Placental pericyte (primary cell): ENCODE measurements around a stretch of chr5.

- CAGE, long polyA plus RNA, result no peak
Measured at GRCh38 chr5:69413889-69414475, 934 bp upstream of the MARVELD2 start.

DNA sequence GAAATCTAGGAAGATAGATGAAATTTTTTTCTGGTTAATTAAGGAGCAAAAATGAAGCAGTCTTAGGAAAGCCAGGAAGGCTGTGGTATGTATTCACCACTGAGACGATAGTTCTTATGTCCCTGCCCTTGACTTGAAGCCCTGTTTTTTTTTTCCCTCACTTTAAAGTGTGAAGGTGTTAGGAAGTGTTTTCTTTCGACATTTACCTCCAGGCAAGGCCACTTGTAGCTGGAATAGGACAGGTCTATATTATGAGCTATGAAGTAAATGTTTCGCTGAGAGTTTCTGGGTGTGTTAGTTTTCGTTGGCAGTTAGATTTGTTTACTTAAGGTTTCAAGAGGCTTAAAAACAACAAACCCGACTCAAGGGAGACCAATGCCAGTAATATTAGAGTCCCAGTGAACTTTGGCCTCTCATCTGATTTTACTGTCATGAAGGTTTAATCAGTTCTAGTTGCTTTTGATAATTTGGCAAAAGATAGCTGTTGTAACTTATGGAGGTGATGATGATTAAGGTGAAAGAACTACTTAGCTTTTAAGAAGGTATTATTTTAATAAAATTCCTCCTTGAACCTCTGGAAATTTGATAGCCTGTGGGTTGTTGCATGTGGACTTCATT is 25.2 kb downstream of the OCLN start:
- CAGE, long polyA plus RNA, result no peak

DNA sequence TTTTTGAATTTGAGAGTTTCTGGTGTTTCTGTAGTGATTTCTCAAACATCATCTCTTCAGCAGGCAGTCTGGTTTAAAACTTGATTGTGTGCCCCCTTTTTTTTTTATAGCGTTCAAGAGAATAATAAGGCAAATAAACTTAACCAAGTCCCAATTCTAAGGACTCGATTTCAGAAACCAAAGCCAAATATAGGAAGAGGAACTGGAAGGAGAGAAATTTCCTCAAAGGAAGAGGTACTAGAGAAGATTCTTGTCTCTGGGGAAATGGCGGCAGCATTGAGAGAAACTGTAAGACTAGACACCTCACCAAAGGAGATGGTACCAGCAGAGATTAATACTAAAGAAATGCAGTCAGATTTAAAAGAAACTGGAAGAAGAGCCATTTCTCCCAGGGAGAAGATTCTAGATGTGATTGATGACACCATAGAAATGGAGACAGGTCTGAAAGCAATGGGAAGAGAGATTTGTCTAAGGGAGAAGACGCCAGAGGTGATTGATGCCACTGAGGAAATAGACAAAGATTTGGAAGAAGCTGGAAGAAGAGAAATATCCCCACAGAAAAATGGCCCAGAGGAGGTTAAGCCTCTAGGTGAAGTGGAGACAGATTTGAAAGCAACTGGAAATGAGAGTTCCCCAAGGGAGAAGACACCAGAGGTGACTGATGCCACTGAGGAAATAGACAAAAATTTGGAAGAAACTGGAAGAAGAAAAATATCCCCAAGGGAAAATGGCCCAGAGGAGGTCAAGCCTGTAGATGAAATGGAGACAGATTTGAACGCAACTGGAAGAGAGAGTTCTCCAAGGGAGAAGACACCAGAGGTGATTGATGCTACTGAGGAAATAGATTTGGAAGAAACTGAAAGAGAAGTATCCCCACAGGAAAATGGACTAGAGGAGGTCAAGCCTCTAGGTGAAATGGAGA is 54.2 kb downstream of the BDP1 start:
- CAGE, long polyA plus RNA, result no peak

DNA sequence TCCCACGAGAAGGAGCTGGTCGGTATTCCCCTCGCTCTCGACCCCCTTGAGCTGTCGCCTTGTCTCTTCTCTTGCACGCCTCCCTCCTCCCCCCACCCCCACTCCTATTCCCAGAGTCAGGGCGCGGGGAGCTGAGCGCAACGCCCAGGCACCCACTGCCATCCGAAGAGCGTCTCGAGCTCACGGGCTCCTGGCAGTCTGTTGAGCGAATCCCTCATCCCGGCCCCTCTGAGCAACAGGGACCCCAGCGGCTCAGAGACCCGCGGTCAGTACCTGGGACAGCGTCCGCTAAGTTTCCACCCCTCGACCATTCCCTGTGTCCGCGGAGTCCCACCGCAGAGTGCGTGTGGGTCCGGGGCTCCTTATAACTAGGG is 347 bp downstream of the CARTPT start:
- CAGE, long polyA plus RNA, result no peak

DNA sequence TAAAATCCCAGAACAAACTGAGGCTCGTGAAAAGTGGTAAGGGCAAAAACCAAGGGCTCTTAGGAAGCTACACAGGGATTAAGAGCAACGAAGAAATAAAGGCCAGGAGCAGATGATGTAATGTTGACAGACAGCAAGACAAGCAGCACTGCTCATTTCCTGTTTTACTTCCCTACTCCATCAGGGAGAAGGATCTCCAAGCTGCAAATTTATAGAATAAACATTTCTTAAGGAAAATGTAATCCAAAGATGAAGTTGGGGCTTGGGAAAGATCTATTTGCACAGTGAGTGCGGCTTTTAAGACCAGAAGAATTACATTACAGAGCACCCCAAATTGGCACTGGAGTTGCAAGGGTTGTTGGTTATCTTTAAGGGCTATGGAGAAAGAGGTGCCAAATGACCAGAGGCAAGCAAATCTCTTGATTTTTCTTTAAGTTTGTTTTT is 182.2 kb upstream of the MAP1B start:
- CAGE, long polyA plus RNA, result no peak

- CAGE, long polyA plus RNA, result no peak
Measured at GRCh38 chr5:72141423-72141776, 34.1 kb downstream of the MAP1B start.

DNA sequence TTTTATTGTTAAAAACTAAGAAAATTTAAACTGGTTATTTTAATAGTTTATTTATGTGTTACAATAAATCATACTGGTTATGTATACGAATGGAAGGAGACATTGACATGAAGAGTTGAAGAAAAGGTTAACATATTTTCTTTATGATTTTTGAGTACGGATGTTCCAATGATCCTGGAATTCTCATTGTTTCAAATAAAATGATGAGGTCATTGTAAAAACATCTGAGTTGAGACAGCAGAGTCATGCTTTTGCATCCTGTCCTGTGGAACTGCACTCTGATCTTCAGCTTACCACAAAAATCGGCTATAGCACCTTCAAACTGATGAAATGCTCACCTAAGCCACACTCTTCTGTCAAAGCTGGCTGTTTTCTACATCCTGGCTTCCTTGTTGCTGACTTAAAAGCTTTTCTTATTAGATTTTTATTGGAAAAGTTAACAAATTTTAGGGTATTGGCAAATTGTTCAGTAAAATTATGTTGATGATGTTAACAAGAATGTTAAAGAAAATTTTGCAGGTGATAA is 67.9 kb downstream of the PTCD2 start:
- CAGE, long polyA plus RNA, result no peak

GRCh38 chr5:72465125-72465557 is 42.1 kb downstream of the ZNF366 start:
- CAGE, long polyA plus RNA, result no peak

DNA sequence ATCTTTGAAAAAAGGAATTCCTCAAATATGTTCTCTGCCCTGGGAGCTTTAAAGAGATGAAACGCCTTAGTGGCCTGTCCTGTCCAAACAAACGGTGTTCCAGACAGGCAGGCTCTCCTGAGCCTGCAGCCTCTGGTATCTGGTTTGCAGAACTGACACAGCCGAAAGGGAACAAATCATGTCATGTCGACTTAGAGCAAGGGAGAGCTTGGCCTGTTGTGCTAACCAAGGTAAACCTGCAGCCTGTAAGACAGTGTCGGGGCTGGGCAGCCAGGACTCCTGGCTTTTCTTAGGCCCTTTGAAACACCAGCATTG is 336 bp upstream of the ZNF366 start:
- CAGE, long polyA plus RNA, result no peak

DNA sequence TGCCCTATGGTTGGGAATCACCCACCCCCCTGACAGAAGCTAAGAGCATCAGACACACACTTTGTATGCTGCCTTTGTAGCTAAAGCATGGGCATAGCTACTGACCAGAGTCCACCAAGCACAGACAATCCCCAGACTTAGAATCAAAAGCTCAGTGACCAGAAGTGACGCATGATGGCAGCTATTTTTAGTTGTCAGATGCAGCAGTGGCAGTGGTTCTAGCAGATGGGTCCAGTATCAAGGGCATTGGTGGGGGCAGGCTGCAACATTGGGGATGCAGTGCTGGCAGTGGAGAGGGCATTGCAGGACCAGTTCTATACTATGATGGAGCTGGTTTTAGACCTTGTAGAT is 53.2 kb upstream of the ZNF366 start:
- CAGE, long polyA plus RNA, result no peak

DNA sequence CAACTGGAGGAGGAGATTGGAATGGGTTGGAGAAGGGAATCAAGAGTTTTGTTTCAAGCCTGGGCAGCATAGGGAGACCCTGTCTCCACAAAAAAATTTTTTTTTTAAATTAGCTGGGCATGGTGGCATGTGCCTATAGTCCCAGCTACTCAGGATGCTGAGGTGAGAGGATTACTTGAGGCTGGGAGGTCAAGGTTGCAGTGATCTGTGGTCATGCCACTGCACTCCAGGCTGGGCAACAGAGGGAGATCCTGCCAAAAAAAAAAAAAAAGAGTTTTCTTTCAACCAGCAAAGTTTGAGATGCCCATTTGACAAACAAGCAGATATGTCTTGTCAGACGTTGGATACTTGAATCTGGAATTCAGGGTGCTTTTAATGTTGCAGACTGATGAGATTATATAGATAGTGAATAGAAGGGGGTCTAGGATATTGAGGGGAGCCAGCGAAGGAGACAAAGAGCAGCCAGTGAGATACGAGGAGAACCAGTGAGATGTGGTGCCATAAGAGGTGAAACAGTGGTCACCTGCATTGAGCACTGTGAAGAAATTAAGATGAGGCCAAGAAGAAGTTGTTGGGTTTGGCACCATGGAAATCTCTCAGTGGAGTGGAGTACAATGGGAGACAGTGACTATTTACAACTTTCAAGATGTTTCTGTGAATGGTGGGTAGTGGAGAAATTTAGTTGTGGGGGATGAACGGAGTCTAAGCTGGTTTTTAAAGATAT is 11.4 kb downstream of the TNPO1 start:
- CAGE, long polyA plus RNA, result no peak

DNA sequence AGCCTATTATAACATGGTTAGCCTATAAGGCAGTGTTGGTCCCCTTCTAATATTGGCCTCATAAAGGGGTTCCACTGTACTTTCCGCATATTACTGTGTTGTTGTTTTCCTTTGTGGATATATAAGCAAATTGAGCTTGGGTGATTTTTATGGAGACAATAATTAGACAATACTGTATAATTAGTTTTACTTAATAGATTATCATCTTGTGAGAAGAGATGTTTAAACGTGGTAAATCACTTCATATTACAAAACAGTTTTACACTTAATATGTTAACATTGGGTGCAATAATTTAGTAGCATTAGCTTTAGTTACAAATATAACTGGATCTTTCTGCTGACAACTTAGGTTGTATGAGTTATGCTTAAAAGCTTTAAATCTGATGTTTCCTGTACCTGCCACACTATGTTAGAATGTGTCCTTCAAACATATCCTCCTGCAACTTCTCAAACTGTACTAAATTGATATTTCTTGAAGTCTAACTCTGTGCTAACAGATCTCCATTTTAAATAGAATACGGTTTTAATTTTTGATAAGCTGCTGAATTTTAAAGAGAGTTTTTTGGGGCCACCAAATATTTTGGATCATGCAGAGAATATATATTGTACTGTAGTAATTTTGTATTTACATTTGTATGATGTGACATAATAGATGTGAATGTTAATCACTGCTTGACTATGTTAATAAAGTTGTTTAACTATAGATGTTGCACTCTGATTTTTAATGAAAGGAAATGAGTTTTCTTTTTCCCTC is 42.0 kb upstream of the FCHO2 start:
- CAGE, long polyA plus RNA, result no peak

DNA sequence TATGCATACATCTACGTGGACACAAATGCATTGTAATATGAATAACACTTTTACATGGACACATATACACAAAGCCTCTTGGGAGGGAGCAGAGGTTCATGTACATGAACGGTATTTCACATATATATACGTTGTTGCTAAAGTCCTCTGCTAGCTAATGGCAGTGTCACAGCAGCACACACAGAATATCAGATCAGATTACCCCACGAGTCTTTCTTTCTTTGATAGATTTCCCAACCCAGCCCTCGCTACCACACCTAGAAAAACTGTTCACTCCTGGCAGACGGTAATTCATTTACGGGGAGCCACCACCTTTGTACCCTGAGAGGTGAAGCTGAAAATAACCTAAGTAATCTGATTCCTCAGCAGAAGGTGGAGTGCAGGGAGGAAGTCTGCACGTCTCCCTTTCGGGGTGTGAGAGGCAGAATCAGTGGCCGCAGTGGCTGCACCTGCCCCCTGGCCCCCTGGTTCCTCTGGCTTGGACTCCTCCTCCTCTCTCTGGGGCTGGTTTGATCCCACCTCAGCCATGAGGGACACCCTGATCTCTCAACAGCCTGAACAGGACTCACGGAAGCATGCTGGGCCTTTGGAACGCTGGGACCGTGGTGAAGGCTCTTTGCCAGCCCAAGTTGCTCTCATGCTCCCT is 10.4 kb downstream of the TMEM174 start:
- CAGE, long polyA plus RNA, result no peak

GRCh38 chr5:73188933-73189395 is 16.0 kb downstream of the TMEM174 start:
- CAGE, long polyA plus RNA, result no peak

DNA sequence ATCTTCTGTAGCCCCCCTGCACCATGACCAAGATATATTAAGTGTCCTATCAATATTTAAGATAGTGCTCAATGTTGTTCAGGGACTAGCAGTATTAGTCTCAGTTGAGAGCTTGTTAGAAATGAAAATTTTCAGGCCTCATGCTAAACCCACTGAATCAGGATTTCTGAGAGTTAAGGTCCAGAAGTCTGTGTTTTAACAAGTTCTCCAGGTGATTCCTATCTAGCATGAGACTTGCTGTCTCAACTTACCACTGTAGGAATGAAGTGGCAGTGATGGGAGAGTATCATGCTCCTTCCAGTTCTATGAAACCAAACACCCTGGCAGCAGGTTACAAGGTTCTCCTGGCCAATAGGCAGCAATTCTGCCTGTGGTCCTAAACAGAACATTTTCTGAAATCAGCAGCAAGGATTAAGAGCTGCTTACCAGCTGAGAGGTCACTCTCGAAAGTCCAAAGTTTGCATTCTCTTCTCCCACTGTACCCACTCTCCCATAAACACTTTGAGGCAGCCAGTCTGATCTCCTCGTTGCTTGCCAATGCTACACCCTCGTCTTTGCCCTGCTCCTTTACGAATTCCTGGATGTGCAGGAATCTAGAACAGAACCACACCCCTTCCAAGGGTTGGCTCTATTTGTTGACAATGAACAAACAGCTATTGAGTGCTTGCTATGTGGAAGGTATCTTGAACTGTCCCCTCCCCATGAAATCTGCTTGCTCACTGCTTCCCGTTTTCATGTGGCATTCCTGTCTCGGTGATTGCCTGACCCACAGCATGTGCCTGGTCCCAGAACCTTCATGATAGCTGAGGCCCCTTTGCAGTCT is 100.5 kb downstream of the TMEM174 start:
- CAGE, long polyA plus RNA, result no peak

DNA sequence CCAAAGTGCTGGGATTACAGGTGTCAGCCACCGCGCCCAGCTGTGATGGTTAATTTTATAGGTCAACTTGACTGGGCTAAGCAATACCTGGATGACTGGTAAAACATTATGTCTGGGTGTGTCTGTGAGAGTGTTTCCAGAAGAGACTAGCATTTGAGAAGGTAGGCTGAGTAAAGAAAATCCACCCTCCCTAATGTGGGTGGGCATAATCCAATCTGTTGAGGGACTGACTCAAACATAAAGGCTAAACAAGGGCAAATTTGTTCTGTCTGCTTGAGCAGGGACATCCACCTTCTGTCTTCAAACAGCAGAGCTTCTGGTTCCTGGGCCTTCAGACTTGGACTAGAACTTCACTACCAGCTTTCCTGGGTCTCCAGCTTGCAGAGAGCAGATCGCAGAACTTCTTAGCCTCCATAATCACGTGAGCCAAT is 113.2 kb downstream of the TMEM174 start:
- CAGE, long polyA plus RNA, result no peak

GRCh38 chr5:73419133-73419915 is 29.3 kb downstream of the FOXD1 start:
- CAGE, long polyA plus RNA, result no peak

- CAGE, long polyA plus RNA, result no peak
Measured at GRCh38 chr5:73513963-73514308, 15.7 kb downstream of the BTF3 start.

DNA sequence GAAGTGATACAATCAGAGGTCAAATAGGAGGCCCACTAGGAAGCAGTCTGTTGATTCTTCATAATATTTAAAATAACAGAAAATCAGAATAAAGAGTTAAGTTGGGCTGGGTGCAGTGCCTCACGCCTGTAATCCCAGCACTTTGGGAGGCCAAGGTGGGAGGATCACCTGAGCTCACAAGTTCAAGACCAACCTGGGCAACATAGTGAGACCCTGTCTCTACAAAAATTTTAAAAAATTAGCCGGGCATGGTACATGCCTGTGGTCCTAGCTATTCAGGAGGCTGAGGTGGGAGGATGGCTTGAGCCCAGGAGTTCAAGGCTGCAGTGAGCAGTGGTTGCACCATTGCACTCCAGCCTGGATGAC is 177.7 kb downstream of the ARHGEF28 start:
- CAGE, long polyA plus RNA, result no peak

GRCh38 chr5:73897696-73898351 is 271.8 kb downstream of the ARHGEF28 start:
- CAGE, long polyA plus RNA, result no peak